ENCODE measurements around the genes SPAAR and SLC25A51.

- PRO-cap = bidirectional peak, plus-strand start at chr9:35907226, minus-strand start at chr9:35907106
Measured at GRCh38 chr9:35906798-35907551, 973 bp downstream of the HRCT1 start.

- PRO-cap = no peak
Measured at GRCh38 chr9:35909067-35909750, at the start of gene SPAAR. Gene SPAAR (plus strand): TSS chr9:35909490.

- PRO-cap = no peak
Measured at GRCh38 chr9:35911501-35912205, 2.4 kb downstream of the SPAAR start.

DNA sequence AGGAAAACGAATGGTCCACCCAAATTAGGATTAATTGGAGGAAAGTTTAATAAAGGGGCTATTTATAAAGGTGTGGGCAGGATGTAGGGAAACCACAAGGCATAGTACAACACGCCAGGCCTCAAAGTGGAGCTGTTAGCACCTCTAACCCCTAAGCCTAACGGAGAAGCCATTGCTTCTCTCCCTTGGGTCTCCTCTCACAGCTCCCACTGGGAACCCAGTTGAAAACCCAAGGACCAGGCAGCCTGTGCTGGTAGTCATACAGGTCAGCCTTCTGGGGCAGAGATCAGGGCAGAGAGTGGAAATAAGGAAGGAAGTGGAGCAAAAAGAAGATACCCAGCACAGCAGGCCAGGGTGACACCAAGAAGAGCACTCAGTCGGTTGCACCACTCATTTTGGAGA is 8.8 kb upstream of the GLIPR2 start:
- PRO-cap = no peak

DNA sequence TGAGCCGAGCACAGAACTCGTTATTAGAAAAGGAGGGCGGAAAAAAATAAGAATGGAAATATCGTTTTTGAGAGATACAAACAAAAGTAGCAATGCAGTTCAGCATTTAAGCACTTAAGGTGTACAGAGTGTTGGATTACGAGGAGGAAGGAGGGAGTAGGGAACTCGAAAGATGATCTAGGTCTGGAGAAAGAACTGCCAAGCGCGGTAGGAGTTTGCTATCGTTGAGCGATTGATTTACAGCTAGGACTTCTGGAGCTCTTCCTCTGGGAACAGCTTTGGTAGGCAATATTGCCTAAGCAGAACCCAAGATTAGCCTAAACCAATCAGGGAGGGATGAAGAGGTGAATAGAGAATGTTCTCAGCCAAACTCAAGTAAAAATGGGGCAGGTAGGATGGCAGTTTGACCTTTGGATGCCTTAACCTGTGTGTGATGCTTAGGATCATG is 945 bp downstream of the CLTA start:
- PRO-cap = no peak

DNA sequence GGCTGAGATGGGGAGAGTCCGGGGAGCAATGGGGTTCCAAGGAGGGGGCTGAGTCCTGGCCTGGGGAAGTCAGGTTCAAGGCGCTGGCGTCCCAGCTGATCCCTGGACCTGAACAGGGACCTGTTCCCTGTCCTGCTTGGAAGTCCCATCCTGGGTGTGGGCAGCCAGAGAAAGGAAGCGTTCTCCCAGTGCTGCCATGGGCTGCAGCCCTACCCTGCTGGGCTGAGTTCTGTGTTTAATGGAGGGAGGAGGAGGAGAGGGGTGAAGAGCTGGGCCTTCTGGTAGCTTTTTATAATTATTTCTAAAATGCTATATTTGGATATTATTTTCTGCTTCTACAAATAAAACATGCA is 61.0 kb upstream of the GNE start:
- PRO-cap = no peak

DNA sequence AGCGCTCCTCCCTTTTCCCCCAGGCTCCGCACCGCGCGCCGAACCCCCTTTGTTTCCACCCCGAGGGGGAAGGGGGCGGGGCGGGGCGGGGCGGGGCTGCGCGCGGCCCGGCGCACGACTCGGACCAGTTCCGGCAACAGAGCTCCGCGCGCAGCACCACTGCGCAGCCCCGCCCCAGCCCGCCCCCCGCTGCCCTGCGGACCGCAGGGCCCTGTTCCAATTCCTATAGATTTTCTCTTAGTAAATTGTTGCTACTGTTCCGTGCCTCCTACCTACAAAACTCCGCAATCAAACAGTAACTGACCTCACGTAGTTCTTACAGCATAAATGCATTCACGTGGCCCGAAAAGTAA is 1.0 kb upstream of the RNF38 start:
- PRO-cap = no peak

- PRO-cap = unidirectional peak, minus-strand start at chr9:36471069
Measured at GRCh38 chr9:36470782-36471285, 70.8 kb upstream of the RNF38 start.

GRCh38 chr9:36486434-36487414 is 86.0 kb upstream of the MELK start:
- PRO-cap = no peak

DNA sequence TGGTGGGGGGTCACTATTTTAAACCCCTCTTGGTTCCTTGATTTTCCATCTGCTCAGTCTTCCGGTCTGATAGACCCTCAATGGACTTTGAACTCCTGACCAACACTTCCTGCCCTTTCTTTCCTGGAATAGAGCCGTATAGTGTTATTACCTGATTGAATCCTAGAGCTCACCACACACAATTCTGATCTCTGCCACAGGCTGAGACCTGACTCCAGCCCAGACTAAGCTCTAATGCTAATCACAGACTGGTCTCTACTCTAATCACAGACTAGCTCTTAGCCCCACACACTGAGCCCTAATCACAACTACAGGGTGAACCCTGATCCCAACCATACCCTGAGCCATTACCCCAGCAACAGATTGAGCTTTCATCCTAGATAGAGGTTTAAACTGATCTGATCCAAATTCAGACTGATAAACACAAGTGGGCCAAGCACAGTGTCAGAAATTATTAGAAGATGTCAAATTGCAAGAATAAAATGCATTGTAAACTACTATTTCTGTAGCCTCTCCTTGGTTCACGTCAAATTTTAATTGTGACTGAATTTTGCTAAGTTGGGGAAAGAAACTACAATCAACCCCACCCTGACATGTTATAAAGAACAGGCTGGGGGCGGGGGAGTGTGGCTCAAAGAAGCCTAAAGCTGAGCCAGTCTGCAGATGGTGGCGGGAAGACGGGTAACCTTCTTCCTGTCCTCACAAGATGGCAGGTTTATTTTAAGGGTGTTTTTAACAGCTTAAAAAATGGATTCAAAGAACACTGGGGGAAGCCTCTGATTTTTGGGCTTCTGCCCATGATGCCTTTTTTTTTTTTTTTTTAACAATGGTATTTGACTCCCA is 68.8 kb upstream of the MELK start:
- PRO-cap = no peak

GRCh38 chr9:36725896-36726442 is 153.3 kb downstream of the MELK start:
- PRO-cap = no peak

DNA sequence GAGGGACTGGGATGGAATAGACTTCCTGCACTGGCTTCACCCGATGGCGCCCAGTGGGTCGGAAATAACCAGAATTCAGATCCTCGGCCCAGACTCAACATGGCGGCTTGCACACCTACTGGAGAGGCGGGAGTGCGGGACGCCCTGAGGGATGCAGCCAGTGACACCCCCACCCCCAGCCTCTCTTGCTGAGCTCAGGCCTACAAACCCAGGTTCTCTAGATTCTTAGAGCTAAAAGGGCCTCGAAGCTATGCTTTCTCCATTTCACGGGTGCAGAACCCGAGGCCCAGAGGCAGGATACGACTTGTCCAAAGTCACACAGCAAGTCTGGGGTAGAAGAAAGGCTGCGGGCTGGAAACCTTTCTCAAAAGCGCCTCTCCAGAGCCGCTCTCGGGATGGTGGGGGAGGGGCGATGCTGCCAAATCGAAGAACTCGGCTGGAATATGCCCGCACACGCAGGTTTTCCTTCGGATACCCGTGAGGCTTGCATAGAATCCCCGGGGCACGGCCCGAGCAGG is 4.4 kb downstream of the PAX5 start:
- PRO-cap = no peak

DNA sequence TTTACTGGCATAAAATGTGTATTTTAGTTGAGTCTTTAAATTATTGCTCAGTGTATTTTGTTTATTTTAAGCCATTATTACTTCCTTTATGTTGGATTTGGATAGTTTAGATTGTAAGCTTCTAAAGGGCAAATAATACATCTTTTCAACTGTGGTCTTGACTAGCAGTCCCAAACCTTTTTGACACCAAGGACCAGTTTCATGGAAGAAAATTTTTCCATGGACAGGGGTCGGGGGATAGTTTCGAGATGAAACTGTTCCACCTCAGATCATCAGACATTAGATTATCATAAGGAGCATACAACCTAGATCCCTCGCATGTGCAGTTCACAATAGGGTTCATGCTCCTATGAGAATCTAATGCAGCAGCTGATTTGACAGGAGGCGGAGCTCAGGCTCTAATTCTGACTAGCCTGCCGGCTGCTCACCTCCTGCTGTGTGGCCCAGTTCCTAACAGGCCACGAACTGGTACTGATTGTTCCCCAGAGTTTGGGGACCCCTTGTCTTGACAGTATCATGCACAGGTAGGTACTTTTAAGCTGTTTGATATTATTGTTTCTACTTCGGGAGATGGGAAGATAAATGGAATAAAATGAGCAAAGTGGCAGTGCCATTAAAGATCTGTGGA is 66.8 kb downstream of the ZCCHC7 start:
- PRO-cap = no peak

- PRO-cap = no peak
Measured at GRCh38 chr9:37412202-37413169, 10.0 kb upstream of the GRHPR start.

DNA sequence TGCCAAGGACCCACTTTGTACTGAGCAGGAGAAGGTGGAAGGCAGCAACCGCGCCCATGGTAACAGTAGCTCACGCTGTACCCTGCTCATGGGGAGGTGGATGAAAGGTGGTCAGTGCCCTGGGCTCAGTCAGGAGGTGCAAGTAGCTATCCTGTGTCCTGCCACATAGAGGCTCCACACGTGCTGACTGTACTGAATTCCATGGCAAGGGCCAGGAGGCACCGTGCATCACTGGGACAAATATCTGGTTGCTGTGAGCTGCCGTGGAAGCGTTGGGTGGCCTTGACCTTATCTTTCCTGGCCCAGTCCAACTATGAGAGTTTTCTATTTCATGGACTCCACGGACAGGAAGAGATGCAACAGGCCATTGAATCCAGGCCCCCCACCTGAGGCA is 1.6 kb downstream of the GRHPR start:
- PRO-cap = no peak

DNA sequence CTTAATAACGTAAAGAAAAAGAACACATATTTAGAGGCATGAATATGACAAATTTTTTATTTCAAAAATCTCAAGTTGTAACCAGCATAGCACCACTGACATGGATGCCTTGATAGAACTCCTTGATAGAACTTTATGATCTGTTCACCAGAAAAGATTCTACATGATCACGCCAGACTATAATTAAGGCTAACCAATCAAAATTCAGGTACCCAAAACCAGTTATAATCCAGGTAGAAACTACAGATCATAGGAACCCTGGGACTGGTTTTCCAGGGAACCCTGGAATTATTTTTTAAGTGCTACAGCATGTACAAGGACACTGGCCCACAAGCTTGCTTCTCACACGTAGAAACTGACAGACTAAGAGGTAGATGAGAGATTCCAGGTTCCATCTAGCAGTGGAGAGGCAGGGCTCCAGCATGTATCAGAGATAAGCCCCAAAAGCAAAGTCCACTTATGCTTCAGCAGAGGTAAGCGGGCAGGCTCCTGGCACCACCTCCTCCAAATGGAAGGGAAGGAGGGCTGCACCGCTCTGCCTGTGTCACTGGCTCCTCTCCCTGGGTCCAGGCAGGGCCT is 15.7 kb downstream of the GRHPR start:
- PRO-cap = no peak

GRCh38 chr9:37531500-37532346 is 44.5 kb downstream of the FBXO10 start:
- PRO-cap = unidirectional peak, plus-strand start at chr9:37532000

DNA sequence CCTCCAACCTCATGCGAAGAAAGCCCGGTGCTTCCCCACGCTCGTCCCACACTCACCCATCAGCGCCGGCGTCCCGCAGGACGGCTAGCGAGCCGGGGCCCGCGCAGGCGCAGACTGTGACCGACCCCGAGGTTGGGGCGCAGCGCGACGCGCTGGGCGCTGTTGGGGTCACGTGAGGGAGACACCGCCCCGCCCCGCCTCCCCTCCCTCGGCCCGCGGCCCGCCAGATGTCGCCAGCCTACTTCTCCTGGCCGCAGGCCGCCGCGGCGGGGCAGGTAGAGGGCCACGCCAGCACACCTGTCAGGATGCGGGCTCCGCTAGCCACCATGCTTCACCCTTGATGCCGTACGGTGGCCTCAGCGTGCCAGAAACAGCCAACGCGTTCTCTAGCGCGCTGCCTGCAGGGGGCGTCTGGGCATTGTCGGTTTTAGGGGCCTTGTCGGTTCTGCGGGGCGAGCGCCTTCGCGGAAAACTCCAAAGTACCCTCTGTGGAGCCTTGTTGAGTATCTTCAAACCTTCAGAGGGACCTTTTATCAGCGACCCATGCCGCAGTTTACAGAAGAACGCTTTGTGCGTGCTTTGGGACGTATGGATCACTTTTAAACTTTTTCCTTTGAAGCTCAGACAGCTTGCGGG is at the start of gene SLC25A51:
SLC25A51 (minus strand) TSS at position 116 of the 636 bp plus-strand sequence.
- PRO-cap = bidirectional peak, plus-strand start at position 439 of the sequence, minus-strand start at position 50 of the sequence

GRCh38 chr9:37963963-37964814 is 60.3 kb upstream of the SLC25A51 start:
- PRO-cap = no peak

GRCh38 chr9:37968931-37969692 is 65.2 kb upstream of the SLC25A51 start:
- PRO-cap = no peak